Mesenchymal stem cell of the bone marrow (primary cell): Measurements from ENCODE around the genes PEPD, CHST8, ZNF792 and FXYD7.

GRCh38 chr19:33393374-33394067 is 20.0 kb downstream of the CEBPG start:
- CAGE, long polyA plus RNA: no peak

DNA sequence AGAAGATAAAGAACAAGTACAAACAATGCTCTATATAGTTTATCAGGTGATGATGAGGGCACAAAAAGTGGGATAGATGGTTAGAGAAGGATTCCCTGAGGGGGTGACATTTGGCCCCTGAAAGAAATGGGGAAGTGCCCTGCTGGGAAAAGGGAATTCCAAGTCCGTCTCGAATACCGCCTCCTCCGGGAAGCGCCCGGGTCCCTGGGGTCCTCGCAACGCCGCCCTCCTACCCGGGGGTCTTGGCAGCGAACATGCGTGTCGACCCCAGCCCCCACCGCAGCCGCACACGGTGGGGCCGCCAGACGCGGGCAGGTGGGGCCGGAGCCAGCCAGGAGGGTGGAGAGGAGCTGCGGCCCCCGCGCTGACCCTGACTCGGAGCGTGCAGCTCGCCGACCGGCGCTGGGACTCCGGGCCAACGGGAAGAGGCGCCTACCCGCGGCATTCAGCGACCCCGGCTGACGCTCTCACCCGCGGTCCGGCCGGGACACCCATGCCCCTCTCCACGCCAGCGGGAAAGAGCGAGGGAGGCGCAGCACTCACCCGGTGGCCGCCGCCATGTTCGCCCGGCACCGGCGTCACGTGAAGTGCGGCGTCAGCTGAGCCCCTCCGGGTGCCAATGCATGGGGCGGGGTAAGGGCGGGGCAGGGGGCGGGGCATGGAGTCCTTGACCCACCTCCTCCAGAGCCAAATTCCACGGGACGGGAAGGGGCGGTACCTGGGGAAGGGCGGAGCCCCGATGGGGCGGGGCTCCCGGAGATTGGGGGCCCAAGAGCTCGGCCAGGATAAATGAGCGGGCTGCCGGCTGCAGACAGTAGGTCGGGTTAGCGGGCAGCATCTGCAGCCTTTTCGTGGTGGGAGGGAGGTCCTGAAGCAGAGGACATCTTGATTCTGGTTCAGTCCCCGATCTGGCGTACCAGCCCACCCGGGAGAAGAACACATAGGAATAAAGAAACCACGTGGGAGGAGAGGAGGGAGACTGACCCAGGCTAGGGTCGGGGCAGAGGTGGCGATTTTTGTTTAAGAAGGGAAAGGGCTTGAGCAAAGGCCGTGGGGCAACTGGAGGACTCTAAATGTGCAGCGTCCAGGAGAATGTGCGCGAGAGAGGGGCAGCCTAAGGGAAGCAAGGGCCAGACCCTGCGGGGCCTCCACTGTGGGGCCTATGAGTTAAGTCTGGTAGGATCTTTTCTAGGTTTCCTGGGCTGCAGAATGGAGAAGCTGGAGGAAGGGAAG is at the start of gene PEPD:
Gene PEPD, minus strand, starts transcription at position 591 of the 1,233 bp plus-strand sequence.
- CAGE, long polyA plus RNA: no peak

DNA sequence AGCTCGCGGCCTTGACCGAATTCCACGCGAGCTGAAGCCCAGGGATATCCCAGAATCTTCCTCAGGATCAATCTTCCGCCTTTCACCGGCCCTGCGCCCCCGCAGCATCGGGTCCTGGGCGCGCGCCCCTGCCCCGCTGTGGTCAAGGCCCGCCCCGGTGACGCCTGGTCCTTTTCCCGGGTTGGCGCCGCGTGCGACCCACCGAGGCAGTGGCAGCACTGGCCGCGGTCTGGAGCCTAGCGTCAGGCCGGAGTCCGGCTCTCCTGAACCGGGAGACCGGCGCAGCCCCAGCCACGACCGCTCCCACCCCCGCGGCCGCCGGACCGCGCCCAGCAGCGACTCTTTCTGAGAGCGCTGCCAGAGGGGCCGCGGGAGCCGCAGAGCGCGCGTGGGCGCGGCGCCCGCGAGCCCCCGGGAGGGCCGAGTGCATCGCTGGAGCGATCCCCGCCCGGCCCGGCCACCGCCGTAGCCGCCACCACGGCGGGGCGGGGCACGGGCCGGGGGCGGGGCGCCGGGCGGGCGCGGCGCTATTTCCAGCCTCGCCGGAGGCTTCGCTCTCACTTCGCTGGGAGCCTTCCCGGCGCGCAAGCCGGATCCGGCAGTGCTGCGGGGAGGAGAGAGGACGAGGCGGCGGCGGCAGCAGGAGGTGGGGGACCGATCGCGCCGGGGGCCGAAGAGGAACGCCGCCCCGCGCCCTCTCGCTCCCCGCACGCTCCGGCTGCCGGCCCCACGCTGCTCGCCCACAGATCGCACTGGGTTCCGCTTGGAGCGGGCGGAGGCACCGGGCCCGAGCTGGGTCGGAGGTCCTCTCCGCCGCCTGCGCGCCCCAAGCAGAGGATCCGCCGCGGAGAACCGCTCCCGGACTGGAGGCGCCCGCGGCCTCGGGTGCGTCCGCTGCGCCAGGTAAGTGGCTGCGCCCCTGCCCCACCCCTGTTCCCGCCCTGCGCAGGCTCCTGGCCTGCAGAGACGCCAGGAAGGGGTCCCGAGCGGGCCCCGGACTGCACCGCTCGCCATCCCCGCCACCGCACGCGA is at the start of gene CHST8:
Gene CHST8, plus strand, starts transcription at position 560 of the 1,032 bp plus-strand sequence.
- CAGE, long polyA plus RNA: no peak

- CAGE, long polyA plus RNA: no peak
Observed at GRCh38 chr19:33795193-33795691, 1.4 kb upstream of the KCTD15 start.

DNA sequence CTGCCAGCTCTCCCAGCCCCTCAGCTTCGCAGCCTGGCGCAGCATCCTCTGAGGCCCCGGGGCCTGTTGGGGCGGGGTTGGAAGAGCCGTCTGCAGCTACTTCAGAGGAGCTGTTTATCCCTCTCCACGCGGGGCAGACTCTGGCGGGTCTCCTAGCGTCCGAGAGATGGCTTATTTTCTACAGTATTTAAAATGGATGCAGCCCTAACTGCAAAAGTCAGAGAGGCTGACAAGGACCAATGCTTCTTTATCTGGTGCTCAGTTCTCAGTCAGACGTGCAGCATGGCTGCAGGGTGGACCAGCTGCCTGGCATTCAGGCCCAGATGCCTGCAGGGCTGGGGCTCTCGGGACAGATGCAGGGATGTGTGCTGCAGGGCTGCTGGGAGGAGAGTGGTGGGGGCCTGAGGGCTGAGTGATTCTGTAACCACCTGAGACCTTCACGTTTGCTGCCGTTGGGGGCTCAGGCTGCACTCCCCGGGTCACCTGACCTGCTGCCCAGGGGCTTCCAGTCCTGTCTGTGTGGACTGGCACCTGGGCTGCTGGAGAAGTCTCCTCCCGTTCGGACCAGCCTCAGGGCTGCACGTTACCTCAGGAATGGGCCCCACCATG is 16.6 kb downstream of the KCTD15 start:
- CAGE, long polyA plus RNA: no peak

GRCh38 chr19:33904666-33905073 is 108.0 kb downstream of the KCTD15 start:
- CAGE, long polyA plus RNA: no peak

DNA sequence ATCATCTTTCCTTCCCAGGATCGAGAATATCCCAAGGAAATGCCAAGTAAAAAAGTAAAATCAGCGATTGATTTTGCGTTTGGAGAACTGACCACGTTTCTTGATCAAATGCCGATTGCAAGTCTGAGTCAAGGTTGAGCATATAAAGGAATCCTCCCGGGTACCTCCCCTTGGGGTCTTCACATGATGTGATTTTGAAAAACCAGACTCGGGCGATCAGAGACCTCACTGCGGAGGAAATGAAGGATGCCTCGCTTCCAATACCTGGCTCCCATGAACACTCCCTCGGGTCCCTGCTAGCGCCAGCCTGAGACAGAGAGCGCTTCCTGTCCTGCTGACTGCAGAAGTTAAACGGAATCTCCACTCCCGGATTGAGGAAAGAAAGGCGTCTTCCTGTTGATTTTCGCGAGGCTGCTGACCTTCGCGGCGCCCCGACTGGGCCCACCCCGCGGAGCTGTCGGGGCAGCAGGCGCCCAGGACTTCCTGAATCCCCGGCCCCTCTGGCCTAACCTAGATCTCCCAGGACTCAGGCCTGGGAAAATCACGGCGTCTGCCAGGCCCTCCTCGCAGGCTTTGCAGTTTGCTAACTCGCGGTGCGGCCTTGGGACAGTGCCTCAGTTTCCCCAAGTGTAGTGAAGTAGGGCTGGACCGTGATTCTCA is 108.7 kb downstream of the KCTD15 start:
- CAGE, long polyA plus RNA: no peak

GRCh38 chr19:34173641-34174022 is 1.3 kb downstream of the LSM14A start:
- CAGE, long polyA plus RNA: no peak

DNA sequence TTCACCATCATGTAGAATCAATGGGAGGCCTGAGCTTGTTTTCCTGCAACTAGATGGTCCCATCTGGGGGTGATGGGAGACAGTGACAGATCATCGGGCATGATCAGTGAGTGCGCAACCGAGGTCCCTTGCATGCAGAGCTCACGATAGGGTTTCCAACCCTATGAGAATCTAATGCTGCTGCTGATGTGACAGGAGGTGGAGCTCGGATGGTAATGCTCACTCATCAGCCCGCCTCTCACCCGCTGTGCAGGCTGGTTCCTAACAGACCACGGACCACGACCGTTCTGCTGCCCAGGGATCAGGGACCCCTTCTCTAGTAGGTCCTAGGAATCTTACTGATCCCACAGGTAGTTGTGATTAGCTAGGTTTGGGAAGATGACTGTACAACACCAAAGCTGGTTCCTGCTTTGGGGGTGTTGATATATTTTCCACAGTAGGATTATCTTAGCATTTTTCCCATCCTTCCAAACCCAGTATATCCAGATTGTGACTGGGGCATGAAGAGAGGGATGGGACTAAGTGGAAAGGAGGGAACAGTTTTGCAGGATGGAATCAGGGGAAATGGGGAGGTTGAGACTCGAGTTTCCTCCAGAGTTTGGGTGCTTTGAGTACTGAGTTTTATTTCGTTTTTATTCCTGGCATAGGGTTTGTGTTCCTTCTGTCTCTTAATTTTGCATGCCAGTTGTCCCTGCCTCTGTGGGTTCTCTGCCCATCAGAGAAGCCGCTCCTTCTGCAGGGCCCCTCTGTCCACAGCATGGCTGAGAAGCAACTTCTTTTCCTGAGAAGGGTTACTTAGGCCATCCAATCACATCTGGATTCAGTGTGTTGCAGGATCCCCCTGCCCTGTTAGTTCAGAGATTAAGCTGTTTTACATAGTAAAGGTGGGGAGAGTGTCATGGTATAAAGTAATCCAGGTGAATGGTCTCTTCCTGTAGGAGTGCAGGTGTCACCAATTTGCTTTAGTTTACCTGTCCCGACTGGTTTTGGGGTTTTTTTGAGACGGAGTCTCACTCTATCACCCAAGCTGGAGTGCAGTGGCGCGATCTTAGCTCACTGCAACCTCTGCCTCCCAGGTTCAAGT is 23.2 kb upstream of the GARRE1 start:
- CAGE, long polyA plus RNA: no peak

DNA sequence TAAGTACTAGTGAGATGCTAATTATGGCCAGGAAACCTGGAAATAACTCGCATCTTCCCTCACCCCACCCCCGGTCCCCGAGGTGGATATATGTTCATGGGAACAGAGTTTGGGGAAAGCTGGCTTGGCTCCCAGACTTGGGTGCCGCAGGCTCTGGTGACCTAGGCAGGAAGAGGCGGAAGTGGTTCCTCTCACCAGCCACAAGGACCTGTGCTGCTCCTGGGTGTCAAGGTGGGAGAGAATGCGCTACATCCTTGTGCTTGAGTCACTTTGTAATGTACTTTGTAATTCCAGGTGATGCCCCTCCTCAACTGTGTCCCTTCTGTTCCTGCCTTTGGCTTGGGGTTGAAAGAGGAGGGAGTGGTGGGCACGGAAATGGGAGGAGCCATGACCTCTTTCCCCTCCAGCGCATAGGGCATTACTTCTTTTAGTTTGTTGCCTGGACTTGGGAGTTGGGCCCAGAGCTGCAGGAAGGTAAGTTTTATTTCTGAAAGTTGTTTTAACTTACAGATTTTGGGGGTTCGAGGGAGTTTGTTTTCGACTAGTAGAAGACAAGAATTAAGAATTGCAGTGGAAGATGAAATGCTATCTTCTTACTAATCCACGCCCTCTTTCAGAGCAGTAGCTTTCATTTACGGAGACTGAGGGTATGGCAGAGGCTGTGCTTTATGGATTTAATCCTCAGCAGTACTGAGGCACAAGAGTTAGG is 10.9 kb downstream of the GARRE1 start:
- CAGE, long polyA plus RNA: no peak

DNA sequence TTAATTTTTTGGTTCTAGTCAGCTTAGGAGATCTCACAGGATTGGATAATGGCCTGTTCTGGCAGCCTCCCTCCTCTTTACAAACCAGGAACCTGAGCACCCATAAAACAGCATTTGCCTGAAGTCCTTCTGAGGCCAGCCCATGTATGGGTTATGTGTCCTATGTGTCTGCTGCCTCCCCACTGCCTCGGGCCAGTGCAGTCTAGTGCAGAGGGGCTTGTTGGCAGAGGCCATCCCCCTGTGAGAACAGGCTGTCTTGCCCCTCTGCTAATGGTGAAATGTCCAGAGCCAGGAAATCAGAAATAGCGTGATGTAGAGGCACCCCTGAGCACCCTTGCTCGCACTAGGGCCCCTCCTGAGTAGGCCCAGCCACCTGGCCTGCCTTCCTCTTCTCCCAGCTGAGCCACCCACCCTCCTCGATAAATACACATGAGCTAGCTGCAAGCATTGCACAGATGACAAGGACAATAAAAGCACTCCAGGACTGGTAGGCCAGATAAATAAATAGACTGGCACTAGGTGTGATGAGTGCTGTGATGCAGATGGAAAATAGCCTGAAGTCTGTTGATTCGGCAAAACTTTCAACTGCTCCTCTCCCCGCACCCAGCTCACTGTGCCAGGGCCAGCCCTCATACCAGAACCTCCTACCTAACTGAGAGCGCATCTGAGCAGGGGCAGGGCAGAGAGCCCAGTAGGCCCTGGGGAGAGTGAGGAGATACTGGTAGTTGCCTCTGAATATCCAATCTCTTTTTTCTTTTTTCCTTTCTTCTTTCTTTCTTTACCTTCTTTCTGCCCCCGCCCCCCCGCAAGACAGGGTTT is 54.6 kb upstream of the GPI start:
- CAGE, long polyA plus RNA: no peak

DNA sequence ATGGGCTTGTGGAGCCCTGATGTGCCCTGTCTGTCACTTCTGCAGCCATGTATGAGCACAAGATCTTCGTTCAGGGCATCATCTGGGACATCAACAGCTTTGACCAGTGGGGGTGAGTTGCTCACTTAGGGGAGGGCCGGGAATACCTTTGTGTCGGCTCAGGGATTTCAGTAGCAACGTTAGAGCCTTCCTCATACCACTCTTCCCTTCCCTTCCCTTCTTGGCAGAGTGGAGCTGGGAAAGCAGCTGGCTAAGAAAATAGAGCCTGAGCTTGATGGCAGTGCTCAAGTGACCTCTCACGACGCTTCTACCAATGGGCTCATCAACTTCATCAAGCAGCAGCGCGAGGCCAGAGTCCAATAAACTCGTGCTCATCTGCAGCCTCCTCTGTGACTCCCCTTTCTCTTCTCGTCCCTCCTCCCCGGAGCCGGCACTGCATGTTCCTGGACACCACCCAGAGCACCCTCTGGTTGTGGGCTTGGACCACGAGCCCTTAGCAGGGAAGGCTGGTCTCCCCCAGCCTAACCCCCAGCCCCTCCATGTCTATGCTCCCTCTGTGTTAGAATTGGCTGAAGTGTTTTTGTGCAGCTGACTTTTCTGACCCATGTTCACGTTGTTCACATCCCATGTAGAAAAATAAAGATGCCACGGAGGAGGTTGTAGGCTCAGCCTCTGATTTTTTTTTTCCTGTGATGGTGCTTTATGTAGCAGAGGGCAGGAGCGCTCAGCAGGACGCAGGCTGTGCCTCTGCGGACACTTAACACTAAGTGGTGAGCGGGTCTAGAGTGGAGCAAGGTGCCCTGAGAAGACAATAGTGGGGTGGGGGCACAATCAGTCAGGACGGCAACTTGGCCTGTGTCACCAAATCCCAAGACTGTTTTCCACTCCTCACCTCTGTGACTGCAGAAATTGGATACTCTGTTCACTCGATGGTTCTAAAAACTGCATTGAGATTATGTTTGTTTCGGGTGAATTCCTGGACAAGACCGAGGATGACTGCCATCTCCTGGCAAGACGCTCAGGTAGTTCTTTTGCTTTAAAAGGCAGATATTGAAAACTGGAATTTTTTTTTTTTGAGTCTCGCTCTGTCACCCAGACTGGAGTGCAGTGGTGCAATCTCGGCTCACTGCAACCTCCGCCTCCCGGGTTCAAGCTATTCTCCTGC is 4.1 kb upstream of the PDCD2L start:
- CAGE, long polyA plus RNA: no peak

DNA sequence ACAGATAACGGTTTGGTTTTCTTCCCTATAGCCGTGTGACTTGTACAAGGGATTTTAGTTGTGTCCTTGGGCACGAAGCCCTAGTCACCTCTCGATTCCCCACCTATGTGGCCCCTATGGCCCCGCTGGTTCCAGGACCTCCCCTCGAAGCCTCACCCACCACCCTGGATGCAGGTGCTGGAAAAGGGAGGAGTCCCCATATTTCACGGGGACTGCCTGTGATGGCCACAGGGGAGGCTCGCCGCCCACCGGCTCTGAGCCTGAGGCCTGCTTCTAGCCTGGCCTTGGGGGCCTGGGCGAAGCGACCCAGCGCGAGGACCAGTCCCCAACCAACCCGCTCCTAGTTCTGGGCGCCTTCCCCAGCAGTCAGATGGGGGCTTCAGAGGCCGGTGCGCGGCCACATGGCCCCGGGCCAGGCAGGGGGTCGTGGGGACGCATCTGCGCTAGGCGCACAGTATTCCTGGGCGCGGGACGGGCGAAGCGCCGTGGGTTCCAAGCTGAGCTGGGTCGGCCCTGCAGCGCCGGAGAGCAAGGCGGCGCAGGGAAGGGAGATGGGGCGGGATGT is 623 bp upstream of the WTIP start:
- CAGE, long polyA plus RNA: no peak

DNA sequence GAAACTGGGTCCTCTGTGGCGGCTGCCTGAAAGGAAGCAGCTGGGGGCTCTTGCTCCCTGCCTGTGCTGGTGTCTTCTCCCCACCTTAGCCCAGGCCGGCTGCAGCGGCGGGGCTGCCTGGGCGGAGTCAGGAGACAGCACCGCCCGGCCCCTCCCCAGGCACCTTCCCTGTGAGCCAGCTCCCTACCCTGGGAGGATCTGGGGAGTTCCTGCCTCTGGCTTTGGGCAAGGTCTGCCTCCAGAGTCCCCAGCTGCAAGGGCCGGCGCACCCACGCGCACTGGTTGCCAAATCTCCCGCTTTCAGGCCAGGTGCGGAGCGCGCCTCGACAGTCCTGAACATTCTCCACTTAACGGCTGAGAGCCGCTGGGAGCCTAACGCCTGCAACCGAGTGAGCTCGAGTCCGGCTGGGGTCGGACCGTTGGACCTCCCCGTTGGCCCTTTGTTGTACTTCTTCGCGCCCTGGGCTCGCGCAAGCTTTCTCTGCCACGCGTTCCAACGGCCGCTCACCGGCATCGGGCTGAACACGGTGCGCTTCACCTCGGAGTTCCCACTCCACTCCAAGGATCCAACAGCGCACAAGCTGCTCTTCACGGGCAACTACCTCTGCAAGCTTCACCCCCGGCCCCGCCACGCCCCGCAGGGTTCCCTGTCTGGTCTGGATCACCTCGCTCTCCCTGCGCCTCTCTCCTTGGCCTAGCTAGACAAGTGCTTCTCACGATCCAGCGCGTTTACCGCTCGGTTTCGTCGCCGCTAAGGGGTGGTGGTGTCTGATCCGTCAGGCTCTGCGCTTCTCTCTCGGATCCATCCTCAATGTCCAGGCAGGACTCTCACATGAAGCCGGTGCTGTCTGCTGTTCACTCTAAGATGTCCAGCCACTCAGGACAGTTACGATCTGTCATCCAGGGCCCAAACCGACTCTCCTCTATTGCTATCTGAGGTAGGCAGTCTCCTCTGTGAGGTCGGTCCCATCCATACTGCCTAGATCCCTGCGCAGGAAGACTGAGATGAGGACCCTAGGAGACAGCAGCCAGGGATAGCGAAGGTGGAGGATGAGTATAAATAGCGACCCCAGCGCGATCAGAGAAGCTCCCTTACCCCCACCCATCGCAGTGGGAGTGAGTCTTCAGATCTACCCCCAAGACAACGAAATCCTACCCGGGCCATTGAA is 21.5 kb upstream of the ZNF30 start:
- CAGE, long polyA plus RNA: no peak

DNA sequence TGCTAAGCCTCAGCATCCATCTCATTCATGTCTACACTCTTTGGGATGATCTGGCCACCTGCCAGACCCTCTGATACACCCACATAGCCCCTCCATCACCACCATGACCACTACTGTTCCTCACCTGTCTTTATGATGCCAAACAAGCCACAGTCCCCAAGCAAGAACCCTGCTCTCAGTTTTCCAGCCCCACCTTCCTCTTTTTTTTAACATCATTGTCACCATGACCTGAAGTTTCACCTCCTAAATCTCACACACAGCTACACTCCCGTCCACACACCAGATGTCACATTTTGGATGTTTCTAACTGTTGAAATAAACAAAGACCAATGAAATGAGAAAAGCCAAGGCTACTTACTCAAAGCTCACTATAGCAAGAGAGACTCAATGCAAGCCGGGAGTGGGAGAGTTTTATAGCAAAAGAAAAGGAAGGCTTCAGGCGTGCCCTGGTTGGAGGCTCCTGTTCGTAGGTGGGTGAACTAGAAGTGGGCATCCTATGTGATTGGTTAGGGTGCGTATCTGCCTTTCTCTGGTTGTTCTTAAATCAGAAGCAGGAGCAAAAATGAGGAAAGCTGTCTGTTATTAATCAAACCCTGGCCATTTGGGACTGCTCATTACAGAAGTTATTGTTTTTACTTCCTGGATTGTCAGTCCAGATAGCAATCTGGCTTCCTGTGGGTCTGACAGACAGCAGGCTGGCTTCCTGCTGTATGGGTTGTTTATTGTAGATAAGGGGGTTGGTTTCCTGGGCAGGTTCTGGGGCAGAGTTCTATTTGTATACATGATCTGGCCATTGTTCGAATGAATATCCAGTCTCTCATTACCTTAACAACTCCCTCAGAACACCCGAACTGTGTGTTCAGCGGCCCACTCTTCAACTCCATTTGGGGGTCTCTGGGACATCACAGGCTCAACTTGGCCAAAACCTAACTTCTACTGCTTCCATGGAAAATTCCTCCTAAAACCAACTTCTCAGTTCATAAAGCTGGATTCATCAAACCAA is 1.8 kb downstream of the ZNF792 start:
- CAGE, long polyA plus RNA: no peak

- CAGE, long polyA plus RNA: no peak
Observed at GRCh38 chr19:34963886-34964517, at the start of gene ZNF792. ZNF792 (minus strand) TSS chr19:34964229.

DNA sequence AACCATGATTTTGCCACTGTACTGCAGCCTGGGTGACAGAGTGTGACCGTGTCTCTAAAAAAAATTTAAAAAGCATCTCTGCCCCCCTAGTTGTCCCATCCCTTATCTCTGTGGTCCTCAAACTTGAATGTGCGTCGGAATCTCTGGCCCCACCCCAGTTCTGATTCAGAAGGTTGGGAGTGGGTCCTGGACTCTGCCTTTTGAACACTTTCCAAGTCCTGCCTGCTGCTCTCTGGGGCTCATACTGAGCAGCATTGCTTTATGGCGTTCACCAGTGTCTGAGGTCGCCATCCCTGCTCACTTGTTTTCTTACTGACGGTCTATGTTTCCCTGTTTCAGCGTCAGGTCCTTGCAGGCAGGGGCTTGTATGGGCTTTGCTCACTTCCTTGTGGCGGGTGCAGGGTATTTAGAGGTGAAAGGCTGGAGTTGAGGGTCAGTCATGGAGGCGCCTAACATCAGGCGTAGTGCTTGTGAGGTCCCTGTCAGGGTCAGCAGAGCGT is 4.2 kb downstream of the GRAMD1A start:
- CAGE, long polyA plus RNA: no peak

DNA sequence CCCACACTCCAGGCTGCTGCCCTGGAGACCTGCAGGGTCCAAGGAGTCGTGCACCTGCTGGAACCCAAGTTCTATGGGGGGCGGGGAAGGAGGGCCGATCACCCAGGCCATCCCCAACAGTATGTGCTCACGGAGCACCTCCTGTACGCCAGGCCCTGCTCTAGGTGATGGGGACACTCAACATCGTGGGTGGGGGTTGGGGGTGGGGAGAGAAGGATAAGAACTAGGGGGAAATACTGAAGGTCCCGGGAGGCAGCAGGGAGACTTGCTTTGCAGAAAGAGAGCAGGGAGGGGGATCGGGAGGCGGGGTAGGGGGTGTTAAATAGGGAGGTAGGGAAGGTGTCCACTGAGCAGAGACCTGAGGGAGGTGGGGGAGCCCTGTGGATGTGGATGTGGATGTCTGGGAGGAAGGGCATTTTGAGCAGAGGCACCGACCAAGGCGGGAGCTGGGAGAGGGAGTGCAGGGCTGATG is 4.9 kb downstream of the GRAMD1A start:
- CAGE, long polyA plus RNA: no peak

DNA sequence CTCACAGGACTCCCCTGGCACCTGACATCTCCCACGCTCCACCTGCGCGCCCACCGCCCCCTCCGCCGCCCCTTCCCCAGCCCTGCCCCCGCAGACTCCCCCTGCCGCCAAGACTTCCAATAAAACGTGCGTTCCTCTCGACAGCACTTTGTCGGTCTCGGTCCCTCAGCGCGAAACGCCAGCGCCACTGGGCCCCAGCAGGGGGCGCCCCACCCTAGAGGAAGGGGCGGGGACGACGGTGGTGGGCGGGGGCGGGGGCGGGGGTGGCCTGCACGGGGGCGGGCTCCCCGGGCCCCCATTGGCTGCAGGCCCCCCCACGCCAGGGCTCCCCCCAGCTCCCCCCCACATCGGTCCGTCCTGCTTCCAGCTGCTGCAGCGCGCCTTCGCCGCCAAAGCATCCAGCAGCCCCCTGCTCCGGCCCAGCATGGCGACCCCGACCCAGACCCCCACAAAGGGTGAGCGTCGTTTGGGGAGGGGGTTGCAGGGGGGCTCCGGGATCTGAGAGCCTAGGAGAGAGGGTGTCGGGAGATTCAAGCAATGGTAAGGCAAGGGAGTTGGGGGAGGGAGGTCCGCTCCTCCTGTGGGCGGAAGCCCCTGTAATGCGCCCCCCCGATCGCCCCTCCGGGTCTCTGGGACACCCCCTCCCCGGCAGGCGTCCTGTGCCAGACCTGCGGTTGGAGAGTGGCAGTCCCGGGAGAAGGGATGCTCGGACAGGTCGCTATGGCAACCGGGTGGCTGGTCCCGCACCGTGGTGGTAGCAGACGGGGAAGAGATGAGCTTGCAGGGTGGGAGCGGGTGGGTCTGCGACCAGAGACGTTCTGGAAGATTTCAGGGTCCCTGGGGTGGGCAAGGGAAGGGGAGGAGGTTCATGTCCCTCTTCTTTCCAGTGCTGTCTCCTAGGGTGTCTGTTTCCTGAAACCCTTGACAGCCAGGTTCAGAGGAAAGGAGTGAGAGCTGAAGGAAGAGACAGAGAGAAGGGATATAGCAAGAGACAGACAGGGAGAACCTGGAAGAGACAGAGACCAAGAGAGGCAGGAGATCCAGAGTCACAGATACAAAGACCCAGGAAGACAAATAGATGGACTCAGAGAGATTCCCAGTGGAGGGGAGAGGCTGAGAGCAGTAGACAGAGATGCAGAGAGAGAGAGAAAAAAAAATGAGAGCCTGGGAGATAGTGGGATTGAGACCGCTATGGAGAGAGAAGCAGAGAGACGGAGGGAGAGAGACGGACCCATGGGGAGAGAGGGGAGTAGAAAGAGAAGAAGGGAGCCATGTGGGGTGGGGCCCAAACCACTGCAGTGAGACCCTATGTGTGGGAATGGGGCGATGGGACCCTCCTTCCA is at the start of gene FXYD7:
Gene FXYD7, plus strand, starts transcription at position 346 of the 1,343 bp plus-strand sequence.
- CAGE, long polyA plus RNA: no peak

DNA sequence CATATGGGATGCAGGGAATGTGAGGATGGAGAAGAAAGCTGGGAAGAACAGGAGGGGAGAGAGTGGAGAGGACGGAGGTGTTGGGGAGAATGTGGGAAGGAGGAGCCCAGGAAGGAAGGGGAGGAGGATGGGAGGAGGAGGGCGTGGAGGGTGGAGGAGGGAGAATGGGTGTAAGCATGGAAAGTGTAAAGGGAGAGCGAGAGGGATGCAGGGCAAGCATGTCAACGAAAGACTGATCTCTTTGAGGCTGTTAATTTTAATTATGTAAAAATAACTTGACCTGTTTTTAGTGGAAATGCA is 2.0 kb upstream of the FXYD5 start:
- CAGE, long polyA plus RNA: no peak